REH cell (cell line): ENCODE data around the gene CASP3.

GRCh38 chr4:184355127-184355777 lies 119.1 kb downstream of the IRF2 start:
- PRO-cap, result unidirectional peak, minus-strand start at chr4:184355251; unidirectional peak, minus-strand start at chr4:184355356

DNA sequence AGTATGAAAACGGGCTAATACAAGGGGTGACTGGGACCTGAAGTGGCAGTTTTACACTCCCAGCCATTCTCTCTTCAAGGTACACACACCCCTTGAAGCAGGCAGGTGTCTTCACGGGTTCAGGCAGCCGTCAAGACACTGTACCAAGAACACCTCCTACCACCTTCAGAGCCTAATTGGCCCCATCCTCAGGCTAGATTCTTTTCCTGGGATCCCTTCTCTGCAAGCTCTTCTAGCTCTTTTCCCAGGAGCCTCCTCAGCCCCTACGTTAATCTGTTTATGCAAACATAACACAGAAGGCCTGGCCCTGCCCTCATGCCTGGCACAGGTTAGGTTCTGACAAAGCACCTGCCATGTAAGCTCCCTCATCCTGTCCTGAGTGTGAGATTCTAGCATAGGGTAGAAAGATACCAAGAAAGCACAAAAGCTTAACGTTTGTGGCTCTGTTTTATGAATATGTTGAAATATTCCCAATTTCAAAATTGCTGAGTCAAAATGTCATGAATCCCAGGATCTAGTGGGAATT lies 93.7 kb downstream of the IRF2 start:
- PRO-cap, result no peak

GRCh38 chr4:184397320-184397839 lies 77.0 kb downstream of the IRF2 start:
- PRO-cap, result no peak

- PRO-cap, result no peak
Observed at GRCh38 chr4:184397840-184398272, 76.5 kb downstream of the IRF2 start.

DNA sequence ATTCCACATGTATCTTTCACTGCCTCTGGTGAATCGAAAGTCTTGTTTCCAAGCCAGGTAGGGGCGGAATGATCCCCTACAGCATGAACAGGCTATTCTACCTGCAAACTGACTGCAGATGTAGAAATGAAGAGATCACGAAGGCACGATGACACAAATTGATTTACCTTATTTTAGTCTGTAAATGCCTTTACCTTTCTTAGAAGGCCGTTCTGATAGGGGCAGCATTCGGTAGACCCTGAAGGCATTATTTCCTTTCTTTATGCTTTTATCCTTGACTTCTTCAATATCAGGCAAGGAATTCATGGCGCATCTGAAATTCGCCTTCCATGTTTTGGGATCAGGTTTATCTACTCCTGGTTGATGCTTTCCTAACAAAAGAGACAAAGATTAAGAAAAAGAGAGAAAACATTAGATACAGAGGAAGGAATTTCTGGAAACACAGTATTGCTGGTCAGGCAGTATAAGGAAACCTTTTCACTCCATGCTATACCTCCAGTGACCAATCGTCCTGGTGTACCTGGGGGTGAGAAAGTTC lies 55.9 kb downstream of the IRF2 start:
- PRO-cap, result no peak

GRCh38 chr4:184432300-184433051 lies 41.9 kb downstream of the IRF2 start:
- PRO-cap, result no peak

GRCh38 chr4:184473402-184473913 lies 892 bp downstream of the IRF2 start:
- PRO-cap, result no peak

- PRO-cap, result no peak
Observed at GRCh38 chr4:184545009-184545453, 70.7 kb upstream of the IRF2 start.

GRCh38 chr4:184649067-184649608 lies at the start of gene CASP3:
Gene CASP3, minus strand, starts transcription at chr4:184649447.
- PRO-cap, result bidirectional peak, plus-strand start at chr4:184649746, minus-strand start at chr4:184649447

DNA sequence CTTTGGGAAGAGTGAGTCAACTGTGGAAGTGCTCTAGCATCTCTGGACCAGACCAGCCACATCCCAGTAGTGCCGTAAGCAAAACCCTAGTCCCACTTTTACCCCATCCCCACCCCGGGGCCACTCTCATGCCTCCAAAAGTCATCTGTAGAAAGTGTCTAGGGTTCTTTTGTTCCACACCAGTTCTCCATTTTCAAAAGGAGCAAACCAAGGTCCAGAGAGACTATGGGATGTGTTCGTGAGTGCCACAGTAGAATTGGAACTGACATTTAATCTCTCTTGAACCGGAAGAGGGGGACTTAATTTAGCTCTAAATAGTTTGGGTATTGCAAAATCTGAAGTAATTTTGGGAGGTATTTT lies 27.1 kb upstream of the CENPU start:
- PRO-cap, result no peak

- PRO-cap, result no peak
Observed at GRCh38 chr4:184766354-184767134, 32.6 kb upstream of the CENPU start.

GRCh38 chr4:184788427-184788839 lies 37.3 kb downstream of the ACSL1 start:
- PRO-cap, result no peak

- PRO-cap, result no peak
Observed at GRCh38 chr4:184791516-184791913, 34.3 kb downstream of the ACSL1 start.

DNA sequence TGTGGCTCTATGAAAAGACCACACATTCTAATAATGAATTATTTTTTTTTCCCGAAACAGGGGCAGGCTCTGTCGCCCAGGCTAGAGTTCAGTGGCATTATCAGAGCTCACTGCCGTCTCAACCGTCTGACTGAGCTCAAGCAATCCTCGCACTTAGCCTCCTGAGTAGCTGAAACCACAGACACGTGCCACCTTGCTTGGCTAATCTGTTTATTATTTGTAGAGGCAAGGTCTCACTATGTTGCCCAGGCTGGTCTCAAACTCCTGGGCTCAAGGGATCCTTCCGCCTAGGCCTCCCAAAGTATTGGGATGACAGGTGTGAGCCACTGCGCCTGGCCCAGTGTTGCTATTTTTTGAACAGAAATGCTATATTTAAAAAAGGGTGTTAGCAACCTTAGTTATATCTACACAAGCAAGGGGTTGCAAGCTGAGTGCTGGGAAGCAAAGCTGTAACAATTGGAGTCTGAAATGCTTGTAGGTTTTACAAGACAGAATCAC lies 33.3 kb downstream of the ACSL1 start:
- PRO-cap, result no peak

DNA sequence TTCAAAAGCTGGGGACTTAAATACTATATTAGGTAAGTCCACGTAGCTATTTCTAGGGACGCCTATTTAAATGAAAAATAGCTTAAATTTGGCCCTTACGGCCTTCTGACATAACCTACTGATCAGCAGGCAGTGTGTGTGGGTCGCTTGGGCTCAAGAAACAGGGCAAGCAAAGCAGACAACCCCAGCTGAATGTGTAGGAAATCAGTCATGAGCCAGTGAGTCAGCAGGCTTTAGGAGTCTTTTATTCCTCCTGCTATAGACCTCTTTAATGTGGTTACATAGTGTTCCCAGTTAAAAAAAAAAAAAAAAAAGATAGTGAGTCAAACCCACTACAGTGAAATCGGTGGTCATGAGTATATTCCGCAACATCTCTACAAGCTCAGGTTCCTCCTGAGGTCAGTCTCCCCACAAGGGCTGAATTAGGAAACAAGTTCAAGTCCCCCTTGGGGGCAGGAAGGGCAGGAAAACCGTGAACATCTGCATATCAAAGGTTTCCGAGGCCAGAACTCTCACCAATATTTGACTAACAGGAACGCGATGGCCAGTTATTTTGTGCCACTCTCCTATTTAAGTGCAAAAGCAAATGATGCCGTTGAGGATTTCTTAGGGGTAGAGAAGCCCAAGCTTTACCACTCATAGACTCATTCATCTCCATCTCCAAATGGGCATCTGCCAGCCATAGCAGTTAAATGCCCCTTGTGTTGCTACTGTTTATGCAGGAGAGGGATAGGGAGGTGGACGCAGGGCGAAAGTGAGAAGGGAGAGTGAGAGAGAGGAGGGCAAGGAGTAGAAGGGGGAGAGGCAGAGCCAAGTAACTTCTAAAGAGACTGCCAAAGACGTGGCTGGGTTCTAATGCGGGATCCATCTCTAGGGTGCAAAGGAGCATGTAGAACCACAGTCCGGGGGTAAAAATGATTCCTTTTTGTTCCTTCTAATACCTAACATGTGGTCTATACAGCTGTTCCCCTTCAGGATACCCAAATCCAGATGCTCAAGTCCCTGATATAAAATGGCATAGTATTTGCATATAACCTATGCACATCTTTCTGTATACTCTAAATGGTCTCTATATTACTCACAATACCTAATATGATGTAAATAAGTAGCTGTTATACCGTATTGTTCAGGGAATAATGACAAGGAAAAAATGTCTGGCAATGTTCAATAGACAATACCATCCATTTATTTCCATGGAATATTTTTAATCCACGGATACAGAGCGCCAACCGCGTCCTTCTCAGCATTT lies 32.4 kb downstream of the ACSL1 start:
- PRO-cap, result no peak

DNA sequence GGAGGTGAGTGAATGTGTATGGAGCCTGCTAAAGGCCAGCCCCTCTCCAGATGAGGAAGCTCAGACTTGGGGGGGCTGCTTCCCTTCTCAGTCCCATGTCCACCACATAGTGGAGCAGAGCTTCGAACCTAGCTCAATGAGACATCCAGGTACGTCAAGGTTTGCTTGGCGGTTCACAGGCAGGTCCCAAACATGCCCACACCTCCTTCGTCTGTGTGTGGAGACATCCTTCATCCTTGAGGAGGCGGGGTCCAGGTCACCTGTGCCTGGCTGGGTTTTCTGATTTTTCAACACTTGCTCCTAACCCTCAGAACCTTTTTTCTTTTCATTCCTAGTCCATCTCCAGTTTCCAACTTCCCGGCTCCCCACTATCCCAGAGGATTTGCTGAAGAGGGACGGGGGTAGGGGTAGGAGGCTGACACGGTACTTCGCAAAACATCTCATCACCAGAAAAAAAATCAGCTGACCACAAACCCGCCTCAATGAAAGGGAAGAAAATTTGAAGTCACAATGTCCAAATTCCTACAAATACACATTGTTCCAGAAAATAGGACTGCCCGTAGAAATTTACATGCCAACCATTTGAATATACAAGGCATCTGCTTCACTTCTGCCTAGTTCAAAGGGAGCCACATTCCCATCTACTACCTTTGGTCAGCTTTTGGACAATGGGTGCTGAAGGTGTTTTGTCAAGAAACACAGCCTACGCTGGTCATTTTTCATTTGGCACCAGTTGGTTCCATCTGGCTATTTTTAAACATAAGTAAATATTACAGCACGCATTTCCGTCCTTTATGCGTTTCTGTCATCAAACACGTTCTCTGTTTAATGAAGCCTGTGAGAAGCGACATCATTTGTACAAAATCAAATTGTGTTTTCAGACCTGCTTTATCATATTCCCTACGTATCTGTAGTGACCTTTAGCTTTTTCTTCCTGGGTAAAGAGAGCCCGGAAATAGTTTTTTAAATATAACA lies 30.9 kb downstream of the ACSL1 start:
- PRO-cap, result no peak

- PRO-cap, result no peak
Observed at GRCh38 chr4:184803240-184803801, 22.4 kb downstream of the ACSL1 start.

GRCh38 chr4:184849145-184849865 lies 23.5 kb upstream of the ACSL1 start:
- PRO-cap, result no peak

GRCh38 chr4:184978199-184978536 lies 40.1 kb upstream of the HELT start:
- PRO-cap, result no peak

DNA sequence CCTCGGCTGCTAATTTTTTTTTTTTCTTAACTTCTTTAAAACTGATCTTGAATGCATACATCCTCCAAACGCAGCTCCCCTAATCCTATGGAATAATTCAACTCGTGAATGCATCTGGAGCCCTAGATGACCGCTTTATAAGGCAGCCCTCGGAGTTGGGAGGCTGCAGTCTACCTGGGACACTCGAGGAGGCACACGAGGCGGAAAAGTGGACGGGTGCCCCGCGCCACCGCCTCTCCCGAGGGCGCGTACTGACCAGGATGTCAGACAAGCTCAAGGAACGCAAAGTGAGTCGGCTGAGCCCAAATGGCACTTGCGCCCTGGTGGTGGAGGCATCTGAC lies 349 bp downstream of the HELT start:
- PRO-cap, result no peak